Tibial artery (tissue), 1 donor: ENCODE data around the genes GPA33, CD247 and CREG1.

- PRO-cap = no peak
Measured at GRCh38 chr1:165858295-165858904, 31.0 kb downstream of the UCK2 start.

DNA sequence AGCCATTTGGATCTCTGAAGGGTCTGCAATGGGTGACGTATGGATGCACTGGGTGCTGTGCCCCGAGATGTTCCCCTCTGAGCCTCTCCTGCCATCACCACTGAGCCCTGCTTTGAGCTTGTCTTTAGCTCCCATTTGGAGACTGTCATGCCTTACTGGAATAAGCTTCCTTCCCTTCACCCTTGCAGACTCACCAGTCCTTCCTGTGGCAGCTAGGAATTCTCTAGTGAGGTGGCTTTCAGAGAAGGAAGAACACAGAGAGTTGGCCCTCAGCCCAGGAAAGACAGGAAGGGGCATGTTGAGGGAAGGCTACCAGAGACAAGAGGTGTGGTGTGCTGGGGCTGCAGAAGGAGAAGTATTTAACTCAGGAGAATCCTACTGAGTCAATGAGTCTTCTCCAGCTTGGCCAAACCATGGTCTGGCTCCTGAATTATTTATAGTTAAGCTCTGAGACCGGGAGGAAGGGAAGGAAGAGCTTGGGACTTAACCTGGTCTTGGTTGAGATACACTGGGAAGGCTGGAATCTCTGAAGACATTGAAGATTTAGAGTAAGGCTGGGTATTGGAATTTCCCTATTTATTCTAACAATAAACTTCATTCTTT lies 76.3 kb downstream of the UCK2 start:
- PRO-cap = no peak

DNA sequence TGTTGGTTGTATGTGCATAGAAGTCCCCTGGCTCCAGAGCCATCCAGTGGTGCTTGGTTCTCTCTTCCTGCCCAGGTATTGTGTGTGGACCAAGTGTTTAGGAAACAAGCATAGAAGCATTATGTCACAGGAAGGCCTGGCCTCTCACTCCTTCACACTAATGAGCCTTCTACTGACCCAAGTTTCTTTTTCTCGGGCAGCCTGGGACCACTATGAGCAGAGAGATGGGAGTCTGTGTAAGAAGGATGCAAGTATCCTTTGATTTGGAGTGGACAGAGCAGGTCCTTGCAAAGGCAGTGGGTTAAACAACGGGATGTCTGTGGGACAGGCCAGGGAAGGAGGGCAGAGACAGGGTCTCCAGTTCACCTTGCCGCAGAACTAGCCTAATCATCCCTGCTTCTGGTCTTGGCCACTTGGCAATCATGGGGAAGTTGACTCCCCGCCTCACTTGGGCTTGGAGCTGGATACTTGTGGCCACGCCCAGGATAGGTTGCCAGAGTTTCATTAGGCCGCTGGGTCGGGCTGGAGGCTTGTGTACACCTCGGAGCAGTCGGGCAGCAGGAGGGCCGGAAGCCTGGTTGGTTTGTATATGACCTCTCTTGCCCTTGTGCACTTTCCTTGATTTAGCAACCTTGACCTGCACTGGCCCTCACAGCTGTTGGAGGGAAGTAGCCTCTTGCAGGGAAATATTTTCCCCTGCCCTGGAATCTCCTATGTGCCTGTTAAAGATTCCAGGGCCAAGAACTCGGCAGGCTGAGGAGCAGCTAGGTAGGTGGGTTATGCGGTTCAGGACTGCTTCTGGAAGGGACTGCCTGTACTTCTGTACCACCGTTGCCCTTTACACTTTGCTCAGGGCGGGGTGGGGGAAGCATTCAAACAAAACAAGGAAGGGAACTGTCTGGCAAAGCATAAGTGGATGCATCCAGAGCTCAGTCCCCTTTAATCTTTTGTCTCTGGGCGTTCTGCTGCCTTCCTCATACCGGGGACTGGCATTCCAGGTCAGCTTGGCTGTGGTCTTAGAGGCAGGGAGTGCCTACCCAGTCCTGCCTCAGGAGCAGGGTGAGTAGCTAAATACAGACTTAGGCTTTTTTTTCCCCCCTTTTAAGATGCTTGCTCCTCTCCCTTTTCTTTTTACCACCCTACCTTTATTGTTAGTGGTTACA lies 83.4 kb downstream of the UCK2 start:
- PRO-cap = no peak

DNA sequence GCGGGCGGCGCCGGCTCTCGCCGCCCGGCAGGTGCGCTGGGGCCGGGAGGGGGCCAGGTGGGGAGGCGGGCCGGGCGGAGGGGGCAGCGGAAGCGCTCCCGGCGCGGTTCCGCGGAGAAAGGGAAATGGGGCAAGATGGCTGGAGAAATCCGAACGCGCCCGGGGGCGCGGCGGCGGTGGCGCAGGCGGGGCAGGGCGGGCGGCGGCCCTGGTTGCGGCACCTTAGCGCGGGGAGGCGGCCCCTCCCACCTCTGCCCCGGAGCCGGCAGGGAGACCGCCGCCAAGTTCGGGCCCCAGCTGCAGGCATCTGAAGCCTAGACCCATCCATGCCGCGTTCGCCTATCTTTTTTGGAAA lies 441 bp downstream of the POGK start:
- PRO-cap = no peak

DNA sequence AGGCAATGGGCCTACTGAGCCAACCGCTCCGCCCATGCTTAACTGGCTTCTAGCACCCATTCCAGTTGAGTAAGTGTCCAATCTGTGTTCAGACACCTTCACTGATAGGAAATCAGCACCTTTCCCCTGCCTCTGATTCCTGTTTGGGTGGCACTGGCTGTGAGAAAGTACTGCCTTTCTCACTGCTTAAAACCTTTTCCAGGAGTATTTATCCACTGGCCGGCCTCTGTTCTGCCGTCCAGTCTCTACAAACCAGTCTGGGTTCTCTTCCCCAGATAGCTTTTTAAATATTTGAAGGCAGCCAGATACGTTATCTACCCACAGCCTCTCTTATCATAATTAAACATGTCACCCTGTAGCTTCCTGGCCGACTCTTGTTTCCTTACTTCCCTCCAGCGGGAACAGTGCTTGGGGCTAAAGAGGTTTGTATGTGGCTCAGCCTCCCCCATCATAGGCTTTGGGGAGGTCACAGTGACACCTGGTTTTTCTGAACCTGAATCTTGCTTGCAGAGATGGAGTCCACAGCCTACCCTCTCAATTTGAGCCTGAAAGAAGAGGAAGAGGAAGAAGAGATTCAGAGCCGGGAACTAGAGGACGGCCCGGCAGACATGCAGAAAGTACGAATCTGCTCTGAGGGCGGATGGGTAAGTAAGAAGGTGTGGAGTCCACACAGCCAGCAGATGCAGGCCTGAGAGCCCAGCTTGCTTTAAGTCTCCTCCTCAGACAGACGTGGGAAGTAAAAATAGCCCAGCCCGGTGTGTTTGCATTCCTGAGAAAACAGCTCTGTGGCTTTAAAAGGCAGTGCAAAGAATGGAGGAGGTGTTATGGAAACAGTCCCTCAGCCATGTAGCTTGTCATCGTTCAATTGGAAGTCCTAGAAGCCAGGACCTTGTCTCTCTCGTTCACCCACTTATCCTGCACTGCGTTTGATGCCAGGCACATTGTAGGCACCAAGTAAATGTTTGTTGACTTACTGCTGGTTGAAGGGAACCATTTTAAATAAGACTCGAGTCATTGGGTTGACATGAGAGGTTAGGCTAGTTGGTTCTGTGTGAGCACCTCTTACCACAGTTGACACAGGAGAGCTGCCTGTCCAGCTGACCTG lies 1.5 kb downstream of the POGK start:
- PRO-cap = no peak

- PRO-cap = no peak
Measured at GRCh38 chr1:167082440-167083289, 7.5 kb downstream of the GPA33 start.

DNA sequence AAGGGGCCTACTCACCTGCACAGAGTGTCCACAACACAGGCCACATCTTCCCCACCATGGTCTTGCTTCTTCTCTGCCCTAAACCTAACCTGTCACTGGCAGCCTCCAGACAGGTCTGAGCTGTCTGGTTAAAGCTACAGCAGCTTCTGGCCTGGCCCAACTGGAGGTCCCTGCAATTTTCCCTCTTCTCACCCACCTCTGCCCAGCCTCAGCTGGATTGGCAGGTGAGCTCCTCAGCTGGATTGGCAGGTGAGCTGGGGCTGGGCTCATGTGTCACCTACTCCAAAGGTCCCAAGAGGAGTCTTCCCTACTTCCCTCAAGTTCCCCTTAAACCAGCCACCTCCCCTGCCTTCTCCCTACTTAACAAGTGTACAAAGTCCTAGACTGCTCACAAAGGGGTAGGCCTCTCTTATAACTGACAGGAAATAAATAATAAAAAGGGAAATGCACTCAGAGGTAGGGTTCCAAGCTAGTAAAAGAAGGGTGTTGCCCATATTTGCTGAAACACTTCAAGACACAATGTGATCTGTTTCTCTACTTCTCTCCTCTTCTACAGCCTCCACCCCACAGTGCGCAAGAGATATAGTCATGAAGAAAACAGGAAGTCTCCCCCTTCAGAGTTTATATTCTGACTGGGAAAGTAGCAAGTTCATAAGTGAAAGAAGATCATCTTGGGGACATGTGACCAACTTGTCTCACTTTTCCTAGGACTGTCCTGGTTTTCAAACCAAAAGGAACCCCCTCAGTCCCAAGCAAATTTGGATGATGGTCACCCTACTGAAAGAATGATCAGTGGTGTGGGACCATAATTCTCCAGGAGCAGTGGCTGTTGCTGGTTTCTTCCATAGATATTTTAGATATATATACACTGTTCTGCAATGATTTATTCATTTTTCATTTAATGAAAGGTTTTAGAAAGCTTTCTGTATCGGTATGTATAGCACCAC lies at the start of gene GPA33:
Gene GPA33, minus strand, starts transcription at position 148 of the 947 bp plus-strand sequence.
- PRO-cap = no peak

DNA sequence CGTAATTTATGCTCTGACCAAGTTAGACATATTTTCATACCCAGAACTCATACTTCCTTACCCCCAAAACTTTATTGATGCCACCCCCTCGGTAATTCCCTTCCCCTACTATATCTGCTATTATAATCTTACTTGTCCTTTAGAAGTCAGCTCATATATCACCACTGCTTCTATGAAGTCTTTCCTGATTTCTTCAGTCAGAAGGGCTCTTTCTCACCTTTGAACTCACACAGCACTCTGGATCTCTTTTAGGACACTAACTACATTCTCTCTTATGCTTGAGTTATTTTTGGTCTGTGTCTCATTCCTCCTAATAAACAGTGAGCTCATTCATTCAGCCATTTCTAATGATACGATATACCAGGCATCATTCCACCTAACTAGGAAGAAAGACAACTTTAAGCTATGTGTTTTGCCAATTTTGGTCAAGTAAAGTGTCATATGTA lies 1.3 kb upstream of the STYXL2 start:
- PRO-cap = no peak

- PRO-cap = unidirectional peak, minus-strand start at chr1:167220536; bidirectional peak, plus-strand start at chr1:167220918, minus-strand start at chr1:167220616
Measured at GRCh38 chr1:167219685-167220714, 686 bp upstream of the POU2F1 start.

DNA sequence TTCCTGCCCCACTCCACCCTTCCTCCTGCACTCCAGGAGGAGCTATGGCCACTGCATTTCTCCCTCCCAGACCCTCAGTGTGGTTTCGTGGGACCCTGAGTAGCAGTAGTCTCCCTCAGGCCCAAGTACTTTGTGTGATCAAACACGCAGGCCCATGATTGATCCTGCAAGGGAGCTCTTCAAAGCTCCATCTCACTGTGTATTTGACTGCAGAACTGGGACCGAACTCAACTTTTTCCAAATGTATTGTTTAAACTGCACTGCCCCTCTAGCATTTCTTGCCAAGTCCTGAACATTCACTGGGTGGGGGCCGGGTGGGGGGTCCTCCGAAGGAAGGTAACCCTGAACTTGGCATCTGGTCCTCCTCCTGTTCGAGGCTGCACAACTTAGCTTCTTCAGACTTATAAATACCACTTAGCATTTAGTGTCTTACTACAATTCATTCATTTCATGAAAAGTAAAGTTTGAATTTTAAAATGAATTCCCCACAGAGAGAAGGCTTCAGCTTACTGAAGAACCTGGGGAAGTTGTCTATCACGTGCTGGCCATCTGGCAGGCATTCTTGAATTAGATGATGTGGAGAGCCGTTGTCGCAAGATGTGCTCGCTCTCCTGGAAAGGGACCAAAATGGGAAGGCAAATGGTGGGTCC lies 90.7 kb downstream of the CD247 start:
- PRO-cap = no peak

GRCh38 chr1:167450700-167451519 lies 67.4 kb downstream of the CD247 start:
- PRO-cap = no peak

- PRO-cap = bidirectional peak, plus-strand start at chr1:167455926, minus-strand start at chr1:167455937
Measured at GRCh38 chr1:167455391-167456466, 62.6 kb downstream of the CD247 start.

GRCh38 chr1:167518099-167518999 lies at the start of gene CD247:
Gene CD247, minus strand, starts transcription at chr1:167518529.
- PRO-cap = no peak

- PRO-cap = bidirectional peak, plus-strand start at chr1:167553550, minus-strand start at chr1:167553522; bidirectional peak, plus-strand start at chr1:167553916, minus-strand start at chr1:167553762
Measured at GRCh38 chr1:167552794-167554180, at the start of gene CREG1. Gene CREG1, minus strand, starts transcription at chr1:167553762.

DNA sequence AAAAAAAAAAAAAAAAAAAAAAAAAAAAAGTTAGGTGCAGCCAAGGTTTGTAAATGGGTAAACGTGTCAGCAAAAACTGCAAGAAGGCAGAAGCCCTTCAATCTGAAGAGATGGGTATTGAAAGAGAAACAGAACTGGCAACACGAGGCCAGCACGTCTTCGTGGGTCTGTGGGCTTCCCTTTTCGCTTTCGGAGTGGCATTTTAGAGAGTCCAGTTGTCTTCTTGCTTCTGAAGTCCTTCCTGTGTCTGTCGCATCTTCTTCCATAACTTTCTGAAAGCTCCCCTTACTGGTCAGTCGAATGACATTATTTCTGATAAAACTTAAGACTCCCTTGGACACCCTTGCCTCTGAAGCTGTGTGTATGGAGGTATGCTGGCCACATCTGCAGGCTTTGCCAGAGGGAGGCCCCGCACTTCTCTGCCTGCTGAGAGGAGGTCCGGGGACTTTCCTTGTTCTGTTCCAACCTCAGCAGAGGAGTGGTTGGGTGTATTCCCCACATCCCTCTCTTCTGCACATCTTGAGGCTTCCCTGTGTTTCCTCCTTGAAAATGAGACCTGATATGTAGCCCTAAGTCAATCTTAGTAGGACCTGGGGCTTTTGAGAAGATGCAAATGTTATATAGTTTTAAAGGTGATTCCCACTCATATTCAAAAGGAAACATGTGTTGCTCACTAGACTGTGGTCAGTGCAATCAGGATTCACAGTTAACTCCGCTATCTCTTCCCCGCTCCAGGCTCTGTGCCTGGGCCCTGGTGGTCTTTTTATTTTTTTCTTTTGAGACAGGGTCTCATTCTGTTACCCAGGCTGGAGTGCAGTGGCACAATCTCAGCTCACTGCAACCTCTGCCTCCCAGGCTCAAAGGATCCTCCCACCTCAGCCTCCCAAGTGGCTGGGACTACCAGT lies 945 bp downstream of the RCSD1 start:
- PRO-cap = no peak

- PRO-cap = bidirectional peak, plus-strand start at chr1:167714435, minus-strand start at chr1:167714310
Measured at GRCh38 chr1:167714136-167714787, 7.5 kb upstream of the MPZL1 start.

- PRO-cap = no peak
Measured at GRCh38 chr1:167756978-167757458, 35.2 kb downstream of the MPZL1 start.

DNA sequence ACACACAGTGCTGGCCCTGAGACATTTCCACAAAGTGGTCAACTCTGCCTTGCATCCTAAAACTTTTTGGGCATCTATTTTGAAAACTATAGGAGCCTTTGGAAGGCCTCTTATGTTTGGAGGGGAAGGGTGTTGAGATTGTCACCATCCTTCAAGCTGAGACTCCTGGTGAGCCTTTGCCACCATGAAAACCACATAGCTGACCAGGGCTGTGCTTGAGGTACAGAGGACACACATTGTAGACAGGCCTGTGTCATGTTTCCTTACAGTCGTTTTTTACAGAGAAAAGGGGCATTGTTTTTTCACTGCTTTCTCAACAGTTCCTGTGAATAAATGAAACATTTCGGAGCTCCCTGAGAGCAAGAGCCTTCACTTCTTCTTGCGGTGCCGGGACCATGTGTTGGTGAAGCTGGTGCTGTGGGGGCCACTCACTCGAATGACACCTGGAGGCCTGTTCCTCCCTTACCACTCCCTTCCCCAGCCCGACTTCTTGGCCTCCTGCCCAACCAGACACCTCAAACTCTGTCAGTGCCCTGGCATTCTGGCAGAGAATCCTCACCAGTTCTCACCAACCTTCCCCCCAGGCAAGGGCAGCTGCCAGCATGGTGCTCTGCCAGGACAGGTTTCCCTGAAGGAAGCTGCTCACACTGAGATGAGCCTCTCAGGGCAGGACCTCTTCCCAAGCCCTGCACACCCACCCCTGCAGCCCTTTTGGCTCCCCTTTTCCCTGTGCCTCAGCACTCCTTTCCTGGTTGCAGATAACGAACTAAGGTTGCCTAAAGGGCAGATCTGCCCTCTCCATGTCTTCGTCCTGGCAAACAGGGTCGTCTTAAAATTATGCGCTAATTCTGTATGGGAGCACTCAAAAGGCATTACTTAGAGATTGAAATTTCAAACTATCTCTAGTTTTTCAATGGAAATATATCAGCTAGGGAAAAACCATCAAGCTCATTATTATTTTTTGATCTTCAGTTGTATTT lies 68.3 kb downstream of the MPZL1 start:
- PRO-cap = no peak

GRCh38 chr1:168184684-168184929 lies 5.8 kb downstream of the TIPRL start:
- PRO-cap = no peak

- PRO-cap = no peak
Measured at GRCh38 chr1:168362801-168363187, 82.1 kb downstream of the TBX19 start.